Occipital lobe (tissue), 2 donors: ENCODE data around the gene C5orf15.

DNA sequence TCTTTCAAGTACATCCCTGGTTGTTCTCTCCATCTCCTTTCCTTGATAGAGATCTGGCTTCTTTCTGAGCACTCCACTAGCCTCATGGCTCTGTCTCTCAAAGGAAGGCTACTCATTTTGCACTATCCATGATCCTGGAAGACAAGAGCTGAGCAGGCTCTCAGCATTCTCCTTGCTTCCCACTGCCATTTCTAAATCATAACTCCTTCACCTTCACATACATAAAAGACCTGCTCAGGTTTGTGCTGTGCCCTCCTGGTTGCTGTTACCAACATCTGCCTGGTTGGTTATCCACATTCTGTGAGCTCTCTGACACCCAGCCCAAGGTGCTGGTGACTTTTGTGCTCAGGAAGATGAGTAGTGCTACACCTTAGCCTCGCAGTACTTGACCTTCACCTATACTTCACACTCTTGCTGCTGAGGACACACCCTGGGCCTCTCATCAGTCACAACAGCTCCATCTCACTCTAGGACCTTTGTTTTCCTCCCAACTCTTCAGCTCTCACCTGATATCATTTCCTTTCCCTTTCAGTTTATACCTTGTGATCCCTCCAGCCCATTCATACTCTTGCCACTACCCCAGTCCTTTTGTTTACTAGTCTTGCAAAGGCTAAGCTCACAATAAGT is 10.8 kb upstream of the SLC22A5 start:
- RAMPAGE, long total RNA = no peak

GRCh38 chr5:132385015-132385507 is 15.6 kb downstream of the SLC22A5 start:
- RAMPAGE, long total RNA = no peak

- RAMPAGE, long total RNA = no peak
Measured at GRCh38 chr5:132386601-132387404, 17.3 kb downstream of the SLC22A5 start.

DNA sequence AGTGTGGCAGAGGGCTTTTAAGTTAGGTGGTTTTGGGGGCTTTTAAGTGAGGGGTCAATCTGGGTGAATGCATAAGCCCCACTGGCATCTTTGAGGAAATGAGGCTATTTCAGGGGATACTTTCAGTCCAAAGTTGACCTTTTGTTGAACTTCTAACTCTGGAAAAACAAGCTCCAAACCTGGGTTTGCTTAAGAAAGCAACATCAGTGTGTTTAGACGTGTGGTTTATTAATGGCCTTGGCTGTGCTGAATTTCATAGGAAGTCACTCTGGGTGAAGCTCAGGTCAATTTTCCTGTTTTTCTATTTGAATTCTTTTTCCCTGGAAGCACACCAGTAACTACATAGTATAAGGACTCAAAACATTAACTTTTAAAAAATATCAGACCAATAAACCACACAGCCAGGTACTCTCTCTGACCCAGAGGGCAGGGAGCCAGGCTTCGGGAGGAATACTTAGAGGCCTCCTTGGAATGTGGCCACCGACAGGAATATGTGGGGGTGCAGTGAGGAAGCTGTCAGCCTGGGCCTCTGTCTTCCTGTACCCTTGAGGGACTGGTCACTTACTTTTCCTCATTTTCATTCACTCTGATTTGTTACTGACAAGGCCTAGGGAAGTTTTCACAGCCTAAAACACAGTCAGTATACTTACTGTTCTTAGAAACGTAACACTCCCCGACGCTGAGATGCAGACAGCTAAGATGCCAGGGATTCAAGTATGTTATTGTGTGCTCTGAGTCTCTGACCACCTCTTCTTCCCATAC is 18.8 kb downstream of the SLC22A5 start:
- RAMPAGE, long total RNA = no peak

- RAMPAGE, long total RNA = no peak
Measured at GRCh38 chr5:132389429-132389935, 20.0 kb downstream of the SLC22A5 start.

DNA sequence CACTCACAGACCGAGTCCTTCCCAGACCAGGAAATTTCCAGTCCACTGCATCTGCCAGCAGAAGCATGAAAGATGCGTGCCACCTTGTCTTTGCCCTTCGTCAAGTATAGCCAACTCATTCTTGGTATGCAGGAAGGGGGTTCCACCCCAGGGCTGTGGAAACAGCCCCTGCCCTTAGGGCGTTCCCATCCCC is 42.1 kb downstream of the SLC22A5 start:
- RAMPAGE, long total RNA = no peak

DNA sequence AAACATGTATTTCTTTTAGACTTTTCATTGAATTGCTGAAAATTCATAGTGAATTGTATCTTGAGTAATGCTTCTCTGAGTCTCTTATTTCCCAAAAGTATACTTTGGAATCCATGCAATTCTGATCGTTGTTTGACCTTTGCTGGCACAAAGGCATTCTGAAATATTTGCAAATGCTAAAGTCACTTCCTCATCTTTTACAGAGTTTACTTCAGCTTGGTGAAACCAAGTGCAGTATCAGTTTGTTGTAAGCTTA is 45.1 kb downstream of the SLC22A5 start:
- RAMPAGE, long total RNA = no peak

GRCh38 chr5:132426473-132427341 is 57.2 kb downstream of the SLC22A5 start:
- RAMPAGE, long total RNA = no peak

DNA sequence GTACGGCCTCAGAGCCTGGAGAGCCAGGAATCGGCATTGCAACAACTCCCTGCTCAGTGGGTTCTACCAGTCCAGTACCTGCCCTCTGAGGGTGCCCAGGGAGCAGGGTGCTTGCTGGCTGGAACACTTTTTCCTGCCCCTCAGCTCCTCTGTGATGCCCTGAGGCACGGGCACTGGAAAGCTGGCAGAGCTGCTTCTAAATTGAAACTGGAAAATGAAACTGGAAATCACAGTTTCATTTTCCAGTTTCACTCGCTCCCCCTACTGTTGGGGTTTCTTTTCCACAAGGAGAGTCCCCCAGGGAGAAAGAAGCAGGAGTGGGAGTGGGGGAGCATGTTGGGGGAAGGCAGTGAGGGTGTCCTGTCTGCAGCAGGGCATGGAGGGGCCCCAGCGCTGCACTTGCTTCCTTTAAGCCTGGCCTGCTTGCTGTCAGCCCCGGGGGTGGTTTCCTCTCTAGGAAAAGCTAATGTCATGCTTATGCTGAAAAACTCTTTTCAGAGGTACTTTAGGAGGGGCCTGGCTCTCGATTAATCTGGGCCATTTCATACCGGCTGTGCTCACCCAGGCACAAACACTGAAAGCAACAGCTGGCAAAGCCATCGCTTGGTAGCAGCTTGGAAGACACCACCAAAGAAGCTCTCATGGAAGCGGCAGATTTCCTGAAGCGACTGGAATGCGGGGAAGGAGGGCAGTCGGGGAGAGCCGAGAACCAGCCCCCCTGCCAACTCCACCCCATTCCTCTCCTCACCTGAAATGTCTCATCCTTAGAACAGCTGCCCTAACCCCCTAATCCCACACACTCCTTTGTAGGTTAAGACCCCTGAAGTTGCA is 26.2 kb downstream of the IRF1 start:
- RAMPAGE, long total RNA = no peak

DNA sequence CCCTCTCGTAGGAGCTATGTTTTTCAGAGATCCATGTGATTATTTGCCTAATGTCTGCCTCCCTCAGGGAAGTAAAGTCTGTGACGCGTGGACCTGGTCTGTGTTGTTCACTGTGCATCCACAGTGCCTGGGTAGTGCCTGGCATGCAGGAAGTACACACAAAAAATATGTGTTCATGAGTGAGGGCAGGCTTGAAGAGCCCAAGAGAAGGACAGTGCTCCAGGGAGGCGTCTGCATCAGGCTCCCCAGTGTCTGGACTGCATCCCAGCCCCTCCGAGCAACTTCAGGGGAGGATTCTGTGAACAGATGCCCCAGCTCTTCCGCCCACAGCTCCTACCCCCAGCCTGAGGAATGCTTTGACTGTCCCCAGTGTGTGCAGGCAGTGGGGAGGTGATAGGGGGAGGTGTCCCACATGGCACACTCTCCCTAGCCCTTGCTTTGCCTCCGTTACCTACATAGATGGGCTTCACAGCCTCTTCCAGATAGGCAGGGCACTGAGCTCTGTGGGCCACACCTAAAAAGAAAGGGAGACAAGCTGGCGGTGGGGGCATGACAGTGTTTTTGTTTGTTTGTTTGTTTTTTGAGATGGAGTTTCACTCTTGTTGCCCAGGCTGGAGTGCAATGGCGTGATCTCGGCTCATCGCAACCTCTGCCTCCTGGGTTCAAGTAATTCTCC is 25.4 kb downstream of the IRF1 start:
- RAMPAGE, long total RNA = no peak

- RAMPAGE, long total RNA = no peak
Measured at GRCh38 chr5:132494066-132494740, 3.6 kb upstream of the IRF1 start.

GRCh38 chr5:132595330-132596062 is 38.7 kb downstream of the RAD50 start:
- RAMPAGE, long total RNA = no peak

GRCh38 chr5:132824882-132826136 is 5.1 kb downstream of the SHROOM1 start:
- RAMPAGE, long total RNA = no peak

GRCh38 chr5:132828481-132829640 is 1.6 kb downstream of the SHROOM1 start:
- RAMPAGE, long total RNA = no peak

GRCh38 chr5:132910257-132910749 is 36.8 kb downstream of the LEAP2 start:
- RAMPAGE, long total RNA = no peak

DNA sequence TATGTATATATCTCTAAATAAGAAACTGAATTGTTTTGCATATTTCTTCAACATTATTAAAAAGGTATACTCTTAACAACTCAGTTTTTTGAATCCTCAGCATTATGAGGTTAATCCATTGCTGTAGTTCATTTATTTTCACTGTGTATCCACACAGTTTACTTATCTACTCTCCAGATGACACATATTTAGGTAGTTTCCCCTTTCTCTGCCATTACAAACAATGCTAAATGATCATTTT is 11.7 kb downstream of the AFF4 start:
- RAMPAGE, long total RNA = no peak

GRCh38 chr5:133964695-133965542 is 3.5 kb downstream of the C5orf15 start:
- RAMPAGE, long total RNA = no peak

- RAMPAGE, long total RNA = no peak
Measured at GRCh38 chr5:133967097-133967450, 1.4 kb downstream of the C5orf15 start.

GRCh38 chr5:133968269-133969095 is at the start of gene C5orf15:
Gene C5orf15 (minus strand): TSS chr5:133968625.
- RAMPAGE, long total RNA = start-site peak on the minus strand at chr5:133968591-133968616, 383 and 874 reads in 2 replicates

DNA sequence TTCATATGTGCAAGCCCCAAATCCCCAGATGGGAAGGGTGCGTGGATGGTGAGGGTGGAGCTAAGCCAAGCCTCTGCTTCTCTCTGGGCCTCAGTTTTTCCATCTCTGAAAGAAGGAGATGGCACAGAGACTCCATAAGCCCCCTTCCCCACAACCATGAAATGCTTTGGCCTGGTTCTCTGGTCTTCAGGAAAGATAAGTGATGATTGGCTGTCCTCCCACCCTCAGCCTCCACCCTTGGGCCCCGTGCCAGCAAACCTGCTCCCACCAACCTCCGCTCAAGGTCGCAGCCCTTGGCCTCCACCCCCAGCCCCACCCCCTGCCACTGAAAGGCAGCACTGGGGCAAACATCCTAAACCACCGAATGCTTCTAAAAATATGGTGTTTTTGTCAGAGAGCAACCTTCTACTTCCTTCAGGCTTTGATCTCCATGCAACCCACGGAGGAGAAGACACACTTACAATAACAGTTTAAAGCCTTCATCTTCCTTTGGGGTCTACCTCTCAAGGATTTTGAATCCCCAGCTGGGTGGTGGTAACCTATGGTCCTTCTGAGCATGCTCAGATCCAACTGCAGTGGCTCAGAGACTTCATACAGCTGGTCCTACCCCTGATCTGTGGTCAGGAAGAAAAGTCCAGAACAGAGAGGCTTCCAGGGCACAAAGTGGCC is 24.0 kb upstream of the TCF7 start:
- RAMPAGE, long total RNA = no peak